ENCODE data around the gene CTNNA3.

GRCh38 chr10:63486565-63487158 lies 20.9 kb upstream of the JMJD1C start:
- PRO-cap, 10 experiments, result no peak in any of the 10 experiments

GRCh38 chr10:63522961-63524131 lies 2.1 kb downstream of the REEP3 start:
- PRO-cap, 10 experiments, result no peak in any of the 10 experiments

- PRO-cap, 10 experiments, result no peak in any of the 10 experiments
Measured at GRCh38 chr10:63593536-63594041, 72.4 kb downstream of the REEP3 start.

GRCh38 chr10:63601700-63602279 lies 80.6 kb downstream of the REEP3 start:
- PRO-cap, 10 experiments, result no peak in any of the 10 experiments

- PRO-cap, 10 experiments, result no peak in any of the 10 experiments
Measured at GRCh38 chr10:63673225-63673845, 152.1 kb downstream of the REEP3 start.

DNA sequence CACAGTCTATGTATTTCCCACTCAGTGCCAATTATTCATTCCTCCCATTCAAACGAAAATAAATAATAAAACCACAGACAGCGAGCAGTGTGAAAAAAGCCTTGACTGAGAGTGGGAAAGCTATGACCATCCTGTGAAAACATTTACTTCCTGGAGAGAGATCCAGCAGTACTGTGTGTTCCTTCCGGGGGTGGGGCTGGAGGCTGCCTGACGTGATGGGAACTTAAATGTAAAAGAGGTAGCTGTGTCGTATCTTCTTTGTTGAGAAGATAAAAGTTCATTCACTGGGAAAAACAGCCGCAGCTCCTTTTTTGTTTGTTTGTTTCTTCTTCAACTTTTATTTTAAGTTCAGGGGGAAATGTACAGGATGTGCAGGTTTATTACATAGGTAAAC lies 278.0 kb downstream of the REEP3 start:
- PRO-cap, 10 experiments, result peak in 3 of 10 experiments; most common plus-strand start position 280 of the sequence (in 2); most common minus-strand start position 145 of the sequence (in 2)

- PRO-cap, 10 experiments, result peak in 1 of 10 experiments; most common plus-strand start chr10:64120276 (in 1)
Measured at GRCh38 chr10:64120060-64120791, 599.0 kb downstream of the REEP3 start.

GRCh38 chr10:65033264-65033748 lies 1512.1 kb downstream of the REEP3 start:
- PRO-cap, 10 experiments, result no peak in any of the 10 experiments

DNA sequence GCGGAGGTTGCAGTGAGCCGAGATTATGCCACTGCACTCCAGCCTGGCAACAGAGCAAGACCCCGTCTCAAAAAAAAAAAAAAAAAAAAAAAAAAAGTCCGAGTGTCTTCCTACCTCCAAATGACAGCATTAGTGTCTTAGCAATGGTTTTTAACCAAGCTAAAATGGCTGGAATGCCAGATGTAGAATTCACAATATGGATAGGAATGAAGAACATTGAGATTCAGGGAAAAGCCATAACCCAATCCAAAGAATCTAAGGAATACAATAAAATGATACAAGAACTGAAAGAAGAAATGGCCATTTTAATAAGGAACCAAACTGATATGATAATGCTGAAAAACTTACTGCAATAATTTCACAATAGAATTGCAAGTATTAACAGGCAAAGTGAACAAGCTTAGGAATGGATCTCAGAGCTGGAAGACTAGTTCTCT lies 1271.9 kb upstream of the LRRTM3 start:
- PRO-cap, 10 experiments, result peak in 4 of 10 experiments; most common plus-strand start position 88 of the sequence (in 2)

DNA sequence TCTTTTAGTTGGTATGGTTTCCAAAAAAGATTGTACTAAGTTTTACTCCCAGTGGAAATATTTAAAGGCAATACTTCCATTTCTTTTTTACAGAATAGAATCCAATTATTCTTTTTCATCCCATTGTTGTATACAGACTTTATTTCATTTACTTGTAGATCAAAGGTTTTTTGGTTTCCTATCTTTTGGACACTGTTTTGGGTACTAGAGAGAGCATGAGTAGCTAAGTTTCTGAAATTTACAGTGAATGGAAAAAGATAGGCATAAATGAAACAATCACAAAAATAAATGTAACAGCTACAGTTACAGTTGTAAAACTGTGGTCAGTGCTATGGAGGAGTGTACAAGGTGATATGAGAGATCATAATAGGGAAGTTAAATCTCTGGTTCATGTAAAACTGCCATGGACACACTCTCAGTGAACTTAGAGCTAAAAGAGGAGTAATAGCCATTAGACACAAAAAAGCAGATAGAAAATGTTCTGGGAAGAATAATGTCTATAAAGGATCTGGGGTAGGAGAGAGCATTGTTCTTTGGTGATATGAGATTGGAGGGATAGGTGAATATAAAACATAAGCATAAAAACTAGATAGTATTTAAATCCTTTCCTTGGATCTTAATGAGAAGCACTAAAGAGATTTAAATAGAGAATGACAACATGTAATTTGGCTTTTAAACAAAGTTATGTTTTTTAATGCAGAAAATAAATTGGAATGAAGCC lies 1244.2 kb upstream of the LRRTM3 start:
- PRO-cap, 10 experiments, result no peak in any of the 10 experiments

DNA sequence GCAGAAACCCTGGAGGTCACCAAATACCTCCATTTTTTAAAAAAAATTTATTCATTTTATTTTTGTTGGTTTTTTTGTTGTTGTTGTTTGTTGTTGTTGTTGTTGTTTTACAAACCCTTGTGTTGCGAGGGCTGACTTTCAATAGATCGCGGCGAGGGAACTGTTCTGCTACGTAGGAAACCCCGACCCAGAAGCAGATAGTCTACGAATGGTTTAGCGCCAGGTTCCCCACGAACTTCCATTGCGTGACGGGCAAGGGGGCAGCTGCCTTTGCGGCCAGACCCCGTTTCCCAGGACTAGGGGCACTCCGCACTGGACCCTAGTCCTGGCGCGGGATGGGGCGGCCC lies 119.5 kb downstream of the LRRTM3 start:
- PRO-cap, 10 experiments, result no peak in any of the 10 experiments

DNA sequence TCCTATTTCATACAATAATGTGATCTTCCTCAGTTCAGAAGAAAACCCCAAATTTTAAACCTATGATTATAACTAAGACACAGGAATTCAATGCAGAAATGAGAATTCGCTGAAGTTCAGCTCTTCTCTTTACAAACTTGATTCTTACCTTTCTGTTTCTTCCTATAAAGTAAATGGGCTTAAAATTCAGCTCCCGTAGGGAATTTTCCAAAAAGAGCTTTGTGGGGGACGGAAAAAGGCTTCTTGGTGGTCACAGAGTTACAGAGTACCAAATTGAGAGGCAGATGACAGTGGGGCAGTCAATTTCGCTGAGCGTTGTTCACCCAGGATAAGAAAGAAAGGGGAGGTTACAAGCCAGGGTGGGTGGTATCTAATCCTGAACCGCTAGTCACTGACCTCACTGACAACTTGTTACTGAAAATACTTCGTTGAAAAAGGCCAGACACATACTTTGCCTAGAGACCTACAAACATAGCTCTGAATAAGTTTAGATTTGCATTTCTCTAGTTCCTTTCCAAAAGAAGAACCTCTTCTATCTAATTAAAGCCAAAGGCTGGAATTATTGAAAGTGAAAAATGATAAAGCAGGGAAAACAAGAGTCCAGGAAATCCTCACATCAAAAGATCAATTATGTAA lies at the start of gene CTNNA3:
CTNNA3 (minus strand) TSS at position 344 of the 636 bp plus-strand sequence.
- PRO-cap, 10 experiments, result no peak in any of the 10 experiments

DNA sequence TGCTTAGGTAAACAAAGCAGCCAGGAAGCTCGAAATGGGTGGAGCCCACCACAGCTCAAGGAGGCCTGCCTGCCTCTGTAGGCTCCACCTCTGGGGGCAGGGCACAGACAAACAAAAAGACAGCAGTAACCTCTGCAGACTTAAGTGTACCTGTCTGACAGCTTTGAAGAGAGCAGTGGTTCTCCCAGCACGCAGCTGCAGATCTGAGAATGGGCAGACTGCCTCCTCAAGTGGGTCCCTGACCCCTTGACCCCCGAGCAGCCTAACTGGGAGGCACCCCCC lies 4.0 kb upstream of the CTNNA3 start:
- PRO-cap, 10 experiments, result peak in 1 of 10 experiments; most common plus-strand start position 143 of the sequence (in 1)

- PRO-cap, 10 experiments, result no peak in any of the 10 experiments
Measured at GRCh38 chr10:67916129-67917047, 31.9 kb downstream of the SIRT1 start.

DNA sequence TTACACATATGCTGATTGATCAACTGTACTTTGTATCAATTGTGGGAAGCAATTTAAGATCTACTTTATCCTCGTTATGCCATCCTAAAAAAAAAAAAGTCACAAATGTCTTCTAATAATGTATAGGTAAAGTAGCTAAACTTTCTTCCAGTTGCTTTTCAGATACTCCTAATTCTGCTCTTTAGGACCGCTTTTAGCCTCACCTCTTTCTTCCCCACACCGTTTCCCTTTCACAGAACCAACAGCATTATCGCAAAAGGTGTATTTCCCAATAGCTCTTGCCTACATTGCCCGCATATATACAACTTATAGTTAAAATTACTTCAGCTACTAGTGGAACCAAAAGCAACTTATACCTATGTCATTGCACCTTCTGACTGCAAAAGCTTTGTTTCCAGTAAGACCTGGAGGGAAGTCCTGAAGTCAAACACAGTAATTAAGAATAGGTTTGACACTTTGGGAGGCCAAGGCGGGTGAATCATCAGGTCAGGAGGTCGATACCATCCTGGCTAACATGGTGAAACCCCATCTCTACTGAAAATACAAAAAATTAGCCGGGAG lies 14.2 kb downstream of the HERC4 start:
- PRO-cap, 10 experiments, result no peak in any of the 10 experiments

GRCh38 chr10:68070760-68071412 lies 4.2 kb downstream of the HERC4 start:
- PRO-cap, 10 experiments, result no peak in any of the 10 experiments

DNA sequence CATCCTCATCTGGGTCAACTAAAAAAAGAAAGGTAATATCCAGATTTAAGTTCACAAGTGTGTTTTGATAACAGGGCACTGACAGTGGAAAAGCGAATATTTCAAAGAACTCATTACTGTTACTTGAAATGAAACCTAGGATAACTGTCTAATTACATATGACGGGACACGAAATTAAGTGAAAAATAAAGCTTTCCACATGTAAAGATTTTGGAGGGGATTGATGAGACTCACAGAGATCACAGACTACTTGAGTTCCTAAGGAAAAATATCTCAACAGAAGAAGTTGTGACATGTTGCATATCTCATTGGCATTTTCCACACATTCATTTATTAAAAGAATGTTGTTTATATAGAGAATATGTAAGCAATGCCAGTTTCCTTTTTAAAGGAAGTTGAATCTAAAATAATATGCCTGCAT lies 414 bp downstream of the MYPN start:
- PRO-cap, 10 experiments, result no peak in any of the 10 experiments

DNA sequence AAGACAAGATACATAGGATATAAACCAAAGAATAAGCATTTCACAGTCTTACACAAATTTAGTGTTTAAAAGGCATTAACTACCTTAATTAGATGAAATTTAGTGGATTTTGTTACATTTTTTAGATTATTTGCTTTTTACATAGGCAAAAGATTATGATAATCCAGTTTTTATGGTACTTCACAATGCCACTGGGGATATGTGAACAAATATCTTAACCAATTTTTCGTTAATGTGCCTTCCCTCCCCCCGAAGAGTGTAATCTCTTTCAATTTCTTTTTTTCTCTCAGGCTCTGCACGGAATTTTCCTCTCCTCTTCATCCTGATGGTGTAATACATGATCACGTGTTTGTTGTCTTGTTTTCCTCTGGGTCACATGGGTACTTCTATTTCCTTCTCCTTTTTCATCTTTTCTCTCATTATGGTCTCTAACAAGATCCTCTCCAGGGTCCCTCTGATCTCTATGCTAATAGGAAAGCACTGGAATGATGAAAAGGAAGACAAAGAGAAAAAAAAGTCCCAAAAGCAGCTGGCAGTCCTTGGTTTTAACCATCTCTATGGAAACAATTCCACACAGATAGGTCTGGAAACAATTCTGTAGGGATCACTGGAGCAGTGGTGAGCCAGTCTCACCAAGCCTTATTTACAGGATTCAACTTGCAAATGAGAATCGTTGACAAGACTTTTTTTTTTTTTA lies 3.6 kb upstream of the HNRNPH3 start:
- PRO-cap, 10 experiments, result no peak in any of the 10 experiments

DNA sequence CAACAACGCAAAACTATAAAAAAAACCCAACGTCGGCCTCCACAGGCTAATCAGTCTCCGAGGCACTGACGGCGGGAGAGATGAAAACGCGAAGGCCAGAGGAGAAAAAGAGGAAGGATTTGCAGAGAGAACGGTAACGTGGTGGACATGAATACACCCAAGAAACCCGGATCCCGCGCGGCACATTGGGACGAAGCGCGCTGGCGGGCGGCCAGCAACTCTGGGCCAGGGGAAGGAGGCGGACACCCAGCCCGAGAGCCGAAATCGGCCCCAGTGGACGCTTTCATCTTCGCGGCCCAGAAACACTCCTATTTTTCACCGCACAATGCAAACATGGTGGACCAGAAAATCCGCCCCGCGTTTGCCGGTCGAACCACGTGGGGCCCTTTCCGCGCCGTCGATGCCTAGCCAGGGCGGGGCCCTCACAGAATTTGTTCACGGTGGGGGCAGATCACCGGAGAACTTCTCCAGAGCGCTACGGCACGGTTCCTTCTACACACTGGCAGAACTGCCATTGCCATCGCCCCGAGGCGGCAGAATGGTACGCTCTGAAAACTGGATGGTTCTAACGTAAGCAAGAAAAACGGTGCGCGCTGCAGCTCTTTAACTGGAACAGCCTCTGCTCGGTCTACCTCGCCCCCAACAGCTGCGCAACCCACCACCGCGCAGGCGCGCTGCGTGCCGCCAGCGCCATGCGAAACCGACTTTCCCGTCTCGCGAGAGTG lies 433 bp upstream of the HNRNPH3 start:
- PRO-cap, 10 experiments, result peak in 10 of 10 experiments; most common plus-strand start position 427 of the sequence (in 6); most common minus-strand start position 644 of the sequence (in 10)

DNA sequence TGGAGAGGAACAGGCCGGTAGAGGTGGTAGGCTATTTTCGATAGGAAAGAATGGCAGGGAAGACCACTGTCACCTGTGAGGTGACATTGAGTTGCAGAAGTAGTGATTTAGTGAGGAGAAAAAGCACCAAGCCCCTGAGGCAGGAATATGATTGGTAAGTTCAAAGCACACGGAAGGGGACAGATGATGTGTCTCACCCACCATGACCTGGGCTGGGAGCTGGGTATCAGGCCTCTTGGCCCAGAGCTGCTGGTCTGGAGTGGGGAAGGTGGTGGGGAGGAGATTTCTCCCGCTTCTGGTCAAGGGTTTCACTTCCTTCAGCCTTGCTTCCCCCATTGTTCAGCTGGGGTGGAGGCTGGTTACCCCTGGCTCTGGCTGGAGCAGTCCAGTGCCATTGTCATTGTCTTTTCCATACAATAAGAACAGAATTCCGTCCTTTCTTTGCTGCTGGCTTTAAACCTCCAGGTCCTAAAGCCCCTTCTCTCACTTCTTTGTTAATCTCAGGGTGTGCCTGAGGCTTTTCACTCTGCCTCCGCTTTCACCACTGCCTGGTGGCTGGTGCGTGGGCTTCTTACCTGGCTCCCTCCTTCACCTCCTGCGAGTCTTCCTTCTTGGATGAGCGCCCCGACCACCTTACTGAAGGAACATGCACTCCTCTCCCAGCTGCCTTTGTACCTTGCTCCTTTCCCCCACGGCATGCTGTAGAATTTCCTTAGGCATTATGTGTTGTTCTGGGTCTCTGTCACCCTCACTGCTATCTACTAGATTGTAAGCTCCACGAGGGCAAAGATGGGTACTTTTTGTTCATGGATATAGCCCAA lies 35.7 kb upstream of the SRGN start:
- PRO-cap, 10 experiments, result peak in 3 of 10 experiments; most common plus-strand start position 334 of the sequence (in 1); most common minus-strand start position 256 of the sequence (in 2)

All from Metastatic Breast Carcinoma in the Brain (tissue), 10 donors.